Jurkat, Clone E6-1 (cell line): ENCODE measurements around a stretch of chr4.

DNA sequence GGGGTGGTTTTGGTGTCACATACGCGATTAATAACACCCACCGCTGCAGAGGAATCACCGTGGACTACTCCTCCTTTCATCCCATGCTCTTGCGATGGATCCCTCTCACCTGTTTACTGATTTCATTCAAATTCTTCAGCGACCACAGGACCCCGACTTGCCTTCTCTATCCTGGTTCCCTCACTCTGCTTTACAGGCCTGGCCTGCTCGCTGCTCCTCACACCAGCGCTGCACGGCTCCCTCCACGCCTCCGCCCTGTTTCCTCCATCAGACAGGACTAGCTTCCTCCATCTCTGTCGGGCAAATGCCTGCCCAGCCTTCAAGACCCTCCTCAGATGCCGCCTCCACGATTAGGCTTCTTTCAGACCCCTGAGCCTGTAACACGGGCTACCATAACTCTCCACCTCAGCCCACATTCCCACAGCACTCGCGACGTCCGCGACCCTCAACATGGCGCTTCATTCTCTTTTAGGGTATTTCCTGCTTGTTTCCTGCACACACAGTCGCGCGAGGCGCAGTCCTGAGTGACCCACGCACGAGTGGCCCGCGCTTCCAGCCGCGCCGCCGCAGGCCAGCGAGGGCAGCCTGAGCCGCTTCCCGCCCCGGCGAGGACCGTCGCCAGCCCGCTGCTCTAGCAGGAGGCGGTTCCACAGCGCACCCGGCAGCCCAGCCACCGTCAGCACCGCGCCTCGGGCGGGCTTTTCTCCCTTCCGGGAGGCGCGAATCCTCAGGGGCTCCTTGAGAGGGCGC lies 488 bp upstream of the FRG1 start:
- RRBS, result 2% methylated on average over 14 of the region's 54 CpGs